MCF 10A (cell line): ENCODE results near the genes RAPGEF6, CSF2 and PDLIM4.

- PRO-cap: no peak
- RRBS: no CpG with 5 or more reads among the region's 22 CpGs
Measured at GRCh38 chr5:130732242-130732815, 432.7 kb downstream of the HINT1 start.

DNA sequence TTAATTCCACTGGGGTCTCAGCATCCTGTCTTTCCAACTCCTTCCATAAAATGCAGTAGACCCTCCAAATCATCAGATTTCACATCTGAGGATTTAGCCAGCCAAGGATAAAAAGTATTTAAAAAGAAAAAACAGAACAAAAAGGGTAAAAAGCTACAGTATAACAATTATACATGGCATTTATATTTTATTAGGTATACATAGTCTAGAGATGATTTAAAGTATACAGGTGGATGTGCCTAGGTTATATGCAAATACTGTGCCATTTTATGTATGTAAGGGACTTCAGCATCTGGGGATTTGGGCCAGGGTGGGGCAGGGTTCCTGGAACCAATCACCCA, 7.4 kb downstream of the CDC42SE2 start:
- PRO-cap: no peak

DNA sequence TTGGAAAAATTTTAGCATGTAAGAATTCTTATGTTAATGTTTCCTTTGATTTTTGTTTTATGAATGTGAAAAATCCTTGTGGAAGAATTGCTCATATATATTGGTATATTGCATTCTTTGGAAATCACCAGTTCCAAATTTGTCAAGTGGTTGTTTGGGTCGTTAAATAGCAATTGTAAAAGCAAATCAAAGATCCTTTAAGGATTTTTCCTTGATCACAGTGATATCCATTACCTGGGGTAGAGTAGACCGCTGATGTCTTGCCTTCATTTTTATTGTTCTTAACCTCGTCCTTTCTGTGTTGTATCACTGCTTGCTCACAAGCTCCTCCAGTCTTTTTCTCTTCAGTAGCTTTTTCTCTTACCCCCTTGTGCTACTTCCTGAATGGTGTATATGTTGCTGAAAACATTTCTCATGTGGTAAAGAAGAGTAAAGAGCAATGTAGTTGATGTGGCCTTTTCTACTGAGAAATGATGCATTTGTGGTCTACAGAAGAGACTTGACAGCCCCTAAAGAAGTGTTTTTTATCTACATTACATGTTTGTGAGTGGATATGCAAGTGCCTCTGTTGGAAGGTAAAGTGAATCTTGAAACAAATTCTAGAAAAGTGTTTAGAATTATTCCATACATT, 17.2 kb downstream of the CDC42SE2 start:
- PRO-cap: no peak
- RRBS: no CpG with 5 or more reads among the region's 3 CpGs

DNA sequence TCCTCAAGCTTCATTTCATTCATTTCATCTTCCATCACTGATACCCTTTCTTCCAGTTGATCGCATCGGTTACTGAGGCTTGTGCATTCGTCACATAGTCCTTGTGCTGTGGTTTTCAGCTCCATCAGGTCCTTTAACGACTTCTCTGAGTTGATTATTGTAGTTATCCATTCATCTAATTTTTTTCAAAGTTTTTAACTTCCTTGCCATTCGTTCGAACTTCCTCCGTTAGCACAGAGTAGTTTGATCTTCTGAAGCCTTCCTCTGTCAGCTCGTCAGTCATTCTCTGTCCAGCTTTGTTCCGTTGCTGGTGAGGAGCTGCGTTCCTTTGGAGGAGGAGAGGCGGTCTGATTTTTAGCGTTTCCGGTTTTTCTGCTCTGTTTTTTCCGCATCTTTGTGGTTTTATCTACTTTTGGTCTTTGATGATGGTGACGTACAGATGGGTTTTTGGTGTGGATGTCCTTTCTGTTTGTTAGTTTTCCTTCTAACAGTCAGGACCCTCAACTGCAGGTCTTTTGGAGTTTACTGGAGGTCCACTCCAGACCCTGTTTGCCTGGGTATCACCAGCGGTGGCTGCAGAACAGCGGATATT, 72.9 kb downstream of the CDC42SE2 start:
- PRO-cap: no peak
- RRBS: no CpG with 5 or more reads among the region's 17 CpGs

DNA sequence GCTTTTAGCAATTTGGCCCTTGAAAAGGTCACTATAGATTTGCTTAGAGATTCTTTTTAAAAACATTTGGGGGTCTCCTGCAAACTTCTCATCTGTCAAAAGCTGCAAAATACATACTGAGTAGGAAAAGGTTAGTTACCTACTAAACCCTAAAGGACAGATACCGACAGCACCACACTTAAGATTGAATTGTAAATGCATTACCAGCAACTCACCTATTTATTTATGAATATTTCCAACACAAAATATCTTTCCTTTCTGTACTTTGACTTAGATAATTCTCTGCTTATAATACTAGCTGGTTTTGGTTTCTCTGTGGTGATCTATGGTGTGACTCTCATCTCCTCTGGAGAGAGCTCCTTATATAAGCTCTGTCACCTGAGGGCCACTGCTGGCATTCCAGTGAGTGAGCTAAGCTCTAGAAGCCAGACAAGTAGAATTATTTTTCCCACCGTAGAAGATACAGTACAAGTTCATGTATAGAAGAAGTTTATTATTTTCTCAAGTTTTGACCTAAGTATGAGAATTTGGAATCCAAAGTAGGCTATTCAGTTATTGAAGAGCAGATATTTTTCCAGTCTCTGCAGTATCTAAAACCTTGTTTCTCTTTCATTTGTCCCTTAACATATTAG, 111.5 kb downstream of the CDC42SE2 start:
- PRO-cap: no peak
- RRBS: no CpG with 5 or more reads among the region's 2 CpGs

DNA sequence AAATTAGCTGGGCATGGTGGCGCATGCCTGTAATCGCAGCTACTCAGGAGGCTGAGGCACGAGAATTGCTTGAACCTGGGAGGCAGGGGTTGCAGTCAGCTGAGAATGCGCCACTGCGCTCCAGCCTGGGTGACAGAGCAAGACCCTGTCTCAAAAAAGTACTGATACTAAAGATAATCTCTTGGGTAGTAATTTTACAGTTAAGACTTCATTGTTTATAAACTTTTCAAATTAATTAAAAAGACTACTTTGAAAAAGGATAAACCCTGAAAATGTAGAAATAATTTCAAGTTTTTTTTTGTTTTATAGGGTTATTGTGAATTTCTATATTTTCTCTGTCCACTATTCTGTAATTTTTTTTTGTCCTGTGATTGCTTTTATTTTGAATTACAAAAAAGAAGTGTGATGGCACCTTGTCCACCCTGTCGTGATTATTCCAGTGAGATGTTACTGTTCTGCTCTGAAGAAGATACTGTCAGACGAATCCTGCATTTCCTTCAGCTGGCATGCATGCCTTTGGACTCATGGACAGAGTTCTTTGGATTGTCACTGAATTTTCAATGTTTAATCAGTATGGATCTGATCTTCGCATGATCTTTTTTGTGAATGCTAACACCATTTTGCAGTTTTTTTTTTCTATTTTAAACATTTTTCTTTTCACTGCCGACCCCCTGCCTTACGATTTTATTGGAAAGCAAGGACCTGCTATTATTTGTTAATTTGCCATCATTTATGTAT, 127.8 kb downstream of the CDC42SE2 start:
- PRO-cap: no peak
- RRBS: no CpG with 5 or more reads among the region's 10 CpGs

DNA sequence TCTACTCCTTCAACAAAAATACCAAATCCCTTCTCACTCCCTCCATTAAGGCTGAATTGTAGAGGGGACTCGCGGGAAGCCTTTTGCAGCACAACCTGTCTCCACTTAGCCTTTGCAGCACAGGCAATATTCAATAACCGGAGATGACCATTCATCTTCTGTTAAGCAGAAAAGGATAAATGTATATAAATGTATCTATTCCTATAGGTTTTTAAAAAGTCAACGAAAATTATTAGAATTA, 142.5 kb downstream of the RAPGEF6 start:
- PRO-cap: no peak
- RRBS: no CpG with 5 or more reads among the region's 4 CpGs

GRCh38 chr5:131504456-131504878, 130.6 kb downstream of the RAPGEF6 start:
- PRO-cap: no peak
- RRBS: no CpG with 5 or more reads among the region's 3 CpGs

DNA sequence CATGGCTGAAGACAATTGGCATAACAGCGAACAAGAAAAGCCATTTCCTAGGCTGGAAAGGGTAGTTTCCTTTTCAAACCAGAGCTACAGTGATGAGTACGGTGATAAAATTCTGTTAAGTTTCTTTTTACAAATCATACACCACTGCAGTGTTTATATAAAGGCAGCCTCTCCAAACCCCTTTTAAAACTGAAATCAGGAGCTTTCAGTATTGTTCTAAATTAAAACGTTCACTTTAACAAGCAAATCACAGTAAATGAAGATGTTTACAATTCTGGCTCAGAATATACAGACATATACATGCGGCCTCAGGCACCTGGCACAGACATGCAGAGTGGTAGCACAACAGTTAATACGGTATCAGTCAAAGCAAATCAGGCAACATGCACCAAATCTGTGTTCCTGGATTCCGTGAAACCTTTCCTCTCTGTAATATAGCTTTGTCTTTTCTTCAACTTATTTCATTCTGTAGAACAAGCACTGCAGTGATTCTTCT, 102.9 kb downstream of the RAPGEF6 start:
- PRO-cap: no peak
- RRBS: no CpG with 5 or more reads among the region's 6 CpGs

- PRO-cap: bidirectional peak, plus-strand start at chr5:131634852, minus-strand start at chr5:131634800; bidirectional peak, plus-strand start at chr5:131635625, minus-strand start at chr5:131635213
- RRBS: no CpG with 5 or more reads among the region's 52 CpGs
Measured at GRCh38 chr5:131634503-131635278, at the start of gene RAPGEF6. TSS of gene RAPGEF6 (minus strand) at chr5:131635229.

GRCh38 chr5:131646809-131647481, 11.9 kb upstream of the RAPGEF6 start:
- PRO-cap: no peak
- RRBS: no CpG with 5 or more reads among the region's 4 CpGs

- PRO-cap: no peak
- RRBS: no CpG with 5 or more reads among the region's 7 CpGs
Measured at GRCh38 chr5:131711870-131712756, 77.1 kb upstream of the RAPGEF6 start.

DNA sequence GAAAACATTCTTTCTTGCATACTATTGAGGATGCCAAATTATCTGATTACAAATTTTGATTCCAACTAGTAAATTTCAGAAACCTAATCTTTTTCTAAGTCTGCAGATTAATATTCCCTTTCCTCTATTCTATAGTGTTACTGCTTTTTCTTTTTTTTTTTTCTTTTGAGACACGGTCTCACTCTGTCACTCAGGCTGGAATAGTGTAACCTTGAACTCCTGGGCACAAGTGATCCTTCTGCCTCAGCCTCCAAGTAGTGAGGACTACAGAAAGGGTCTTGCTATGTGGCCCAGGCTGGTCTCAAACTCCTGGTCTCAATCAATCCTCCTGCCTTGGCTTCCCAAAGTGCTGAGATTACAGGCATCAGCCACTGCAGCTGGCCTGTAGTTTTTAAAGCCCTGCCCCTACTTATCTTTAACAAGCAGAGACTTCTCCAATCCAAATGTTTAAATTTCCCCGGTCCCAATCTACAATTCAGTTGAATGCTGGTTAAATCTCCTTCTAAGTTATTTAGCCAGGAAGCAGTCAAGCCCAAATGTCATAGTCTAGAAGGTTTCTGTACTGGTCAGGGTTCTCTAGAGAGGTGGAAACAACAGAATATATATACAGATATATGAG, 30.7 kb downstream of the FNIP1 start:
- PRO-cap: no peak
- RRBS: no CpG with 5 or more reads among the region's 2 CpGs

DNA sequence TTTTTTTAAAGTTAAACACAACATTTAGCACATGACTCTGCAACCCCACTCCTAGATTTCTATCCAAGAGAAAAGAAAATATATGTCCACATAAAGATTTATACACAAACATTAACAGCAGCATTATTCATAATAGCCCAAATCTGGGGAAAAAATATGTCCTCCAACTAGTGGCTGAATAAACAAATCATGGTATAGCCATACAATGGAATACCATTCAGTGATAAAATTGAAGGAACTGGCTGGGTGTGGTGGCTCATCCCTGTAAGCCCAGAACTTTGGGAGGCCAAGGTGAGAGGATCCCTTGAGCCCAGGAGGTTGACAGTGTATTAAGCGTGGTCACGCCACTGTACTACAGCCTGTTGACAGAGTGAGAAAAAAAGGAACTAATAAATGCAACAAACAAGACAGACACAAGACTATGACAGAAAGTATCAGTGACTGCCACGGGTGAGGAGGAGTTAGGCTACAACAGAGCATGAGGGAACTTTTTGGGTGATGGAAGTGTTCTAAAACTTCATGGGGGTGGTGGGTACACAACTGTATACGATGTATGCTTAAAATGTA, 2.3 kb downstream of the FNIP1 start:
- PRO-cap: no peak
- RRBS: no CpG with 5 or more reads among the region's 4 CpGs

GRCh38 chr5:132073497-132073911, at the start of gene CSF2:
TSS of gene CSF2 (plus strand) at chr5:132073789.
- PRO-cap: no peak
- RRBS: no CpG with 5 or more reads among the region's 8 CpGs

GRCh38 chr5:132221808-132222368, 5.8 kb downstream of the P4HA2 start:
- PRO-cap: no peak
- RRBS: no CpG with 5 or more reads among the region's 5 CpGs

DNA sequence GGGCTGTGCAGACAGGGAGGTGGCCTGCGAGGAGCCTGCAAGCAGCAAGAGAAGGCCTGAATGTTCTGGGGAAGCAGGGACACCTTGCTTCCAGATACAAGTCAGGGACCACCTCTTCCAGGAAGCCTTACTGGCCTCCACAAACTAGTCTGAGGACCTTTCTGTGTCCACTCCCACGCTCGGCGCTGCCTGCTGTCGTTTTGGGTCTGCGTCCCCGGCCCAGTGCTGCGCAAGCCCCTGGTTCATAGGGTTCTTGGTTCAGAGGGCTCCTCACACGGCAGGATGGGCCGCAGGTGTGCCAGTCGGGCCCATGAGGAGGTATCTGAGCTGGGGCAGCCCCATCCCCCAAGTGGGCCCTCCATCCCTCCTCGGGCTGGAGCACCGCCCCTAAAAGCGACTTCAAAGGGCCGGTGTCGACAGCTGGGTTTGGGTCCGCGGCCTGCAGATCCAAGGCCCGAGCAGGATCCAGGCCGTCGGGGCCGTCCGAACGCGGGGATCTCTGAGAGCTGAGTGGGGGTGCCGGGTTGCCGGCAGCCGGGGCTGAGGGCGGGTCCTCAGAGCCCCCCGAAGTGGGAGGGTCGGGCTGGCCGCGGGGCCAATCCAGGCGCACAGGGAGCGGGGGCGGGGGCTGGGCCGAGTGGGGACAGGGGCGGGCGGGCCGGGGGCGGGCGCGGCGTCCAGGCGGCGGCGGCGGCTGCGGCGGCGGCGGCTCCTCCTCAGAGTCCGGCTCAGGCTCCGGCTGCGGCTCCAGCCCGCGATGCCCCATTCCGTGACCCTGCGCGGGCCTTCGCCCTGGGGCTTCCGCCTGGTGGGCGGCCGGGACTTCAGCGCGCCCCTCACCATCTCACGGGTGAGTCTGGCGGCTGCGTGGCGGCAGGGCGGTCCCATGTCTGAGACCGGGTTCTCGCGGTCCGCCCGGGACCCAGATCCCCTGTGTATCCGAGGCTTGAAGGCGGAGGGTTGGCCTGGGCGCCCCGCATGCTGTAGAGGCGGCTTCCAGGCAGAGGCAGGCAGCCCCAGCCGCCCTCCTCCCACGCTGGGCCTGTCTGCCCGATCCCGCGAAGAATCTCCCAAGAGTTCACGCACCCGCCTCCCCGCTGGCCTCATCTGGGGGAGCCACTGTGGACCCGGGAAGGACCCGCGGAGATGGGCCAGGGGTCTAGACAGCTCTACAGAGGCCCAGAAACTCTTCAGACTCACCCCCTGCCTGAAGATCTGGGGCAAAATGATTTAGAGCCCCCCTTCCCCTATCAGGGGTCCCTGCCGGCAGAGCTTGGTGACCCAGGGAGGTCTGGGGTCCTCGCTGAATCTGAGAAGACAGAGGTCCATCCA, at the start of gene PDLIM4:
PDLIM4 (plus strand) TSS at position 719 of the 1,332 bp plus-strand sequence.
- PRO-cap: bidirectional peak, plus-strand start at position 719 of the sequence, minus-strand start at position 621 of the sequence
- RRBS: under 1% methylated on average over 22 of the region's 94 CpGs

DNA sequence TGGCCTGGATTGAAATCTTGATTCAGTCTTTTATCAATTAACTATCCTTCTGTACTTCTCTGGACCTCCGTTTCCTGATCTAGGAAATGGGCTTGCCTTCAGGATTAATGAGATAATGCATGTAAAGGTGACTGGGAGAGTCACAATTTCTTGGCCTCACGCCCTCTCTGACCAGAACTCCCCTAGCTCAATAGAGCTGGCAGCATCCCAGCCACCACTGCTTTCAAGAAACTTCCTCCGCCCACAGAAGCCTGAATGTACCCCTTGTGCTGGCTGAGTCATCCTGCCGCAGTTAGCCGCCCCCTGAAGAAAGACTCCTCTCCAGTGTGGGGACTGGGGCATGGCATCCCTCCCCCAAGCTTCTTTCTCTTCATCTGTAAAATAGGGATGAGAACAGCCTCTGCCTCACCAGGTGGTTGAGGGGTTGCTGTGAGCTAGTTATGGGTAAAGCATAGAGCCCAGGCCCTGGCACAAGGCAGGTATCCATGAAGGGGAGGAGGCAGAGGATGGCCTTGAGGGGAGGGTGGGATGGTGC, 3.2 kb downstream of the PDLIM4 start:
- PRO-cap: no peak
- RRBS: no CpG with 5 or more reads among the region's 5 CpGs

- PRO-cap: no peak
- RRBS: no CpG with 5 or more reads among the region's 3 CpGs
Measured at GRCh38 chr5:132292978-132293191, 1.3 kb upstream of the SLC22A4 start.

GRCh38 chr5:132364091-132364894, 5.2 kb upstream of the SLC22A5 start:
- PRO-cap: bidirectional peak, plus-strand start at chr5:132364649, minus-strand start at chr5:132364438
- RRBS: no CpG with 5 or more reads among the region's 2 CpGs